ENCODE measurements around the gene ZRANB1.

DNA sequence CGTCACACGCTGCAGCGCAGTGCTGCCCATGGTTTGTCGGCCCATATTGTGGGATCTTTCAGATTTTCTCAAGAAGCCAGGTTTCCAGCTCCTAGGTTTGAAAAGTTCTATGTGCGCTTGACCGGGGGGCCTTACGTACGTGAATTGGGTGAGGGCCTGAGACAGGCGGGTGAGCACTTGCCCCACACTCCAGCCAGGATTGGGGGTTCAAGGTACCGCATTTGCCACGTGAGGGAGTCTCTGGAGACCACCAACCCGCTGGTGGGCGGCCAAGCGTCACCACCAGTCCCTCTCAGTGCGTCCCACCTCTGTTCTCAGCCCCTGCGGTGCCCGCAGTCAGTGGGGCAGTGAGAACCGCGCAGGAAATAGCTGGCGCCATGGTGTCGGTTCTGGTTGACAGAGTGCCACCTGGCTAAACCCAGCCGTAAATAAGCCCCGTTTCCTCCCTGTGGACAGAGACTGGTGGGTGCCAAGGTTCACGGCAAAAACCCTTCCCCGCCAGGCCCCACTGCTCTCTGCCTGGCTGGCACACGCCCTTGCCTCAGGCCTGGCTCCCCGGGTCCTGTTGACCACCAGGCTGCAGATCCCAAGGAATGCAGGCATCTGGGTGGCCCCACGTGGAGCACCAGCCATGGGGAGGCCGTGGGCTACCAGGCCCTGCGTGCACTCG, 139.8 kb downstream of the LHPP start:
- RRBS: no CpG with 5 or more reads among the region's 31 CpGs

GRCh38 chr10:124606854-124607562, 137.2 kb downstream of the FAM53B start:
- RRBS: 100% methylated on average over 1 of the region's 22 CpGs

DNA sequence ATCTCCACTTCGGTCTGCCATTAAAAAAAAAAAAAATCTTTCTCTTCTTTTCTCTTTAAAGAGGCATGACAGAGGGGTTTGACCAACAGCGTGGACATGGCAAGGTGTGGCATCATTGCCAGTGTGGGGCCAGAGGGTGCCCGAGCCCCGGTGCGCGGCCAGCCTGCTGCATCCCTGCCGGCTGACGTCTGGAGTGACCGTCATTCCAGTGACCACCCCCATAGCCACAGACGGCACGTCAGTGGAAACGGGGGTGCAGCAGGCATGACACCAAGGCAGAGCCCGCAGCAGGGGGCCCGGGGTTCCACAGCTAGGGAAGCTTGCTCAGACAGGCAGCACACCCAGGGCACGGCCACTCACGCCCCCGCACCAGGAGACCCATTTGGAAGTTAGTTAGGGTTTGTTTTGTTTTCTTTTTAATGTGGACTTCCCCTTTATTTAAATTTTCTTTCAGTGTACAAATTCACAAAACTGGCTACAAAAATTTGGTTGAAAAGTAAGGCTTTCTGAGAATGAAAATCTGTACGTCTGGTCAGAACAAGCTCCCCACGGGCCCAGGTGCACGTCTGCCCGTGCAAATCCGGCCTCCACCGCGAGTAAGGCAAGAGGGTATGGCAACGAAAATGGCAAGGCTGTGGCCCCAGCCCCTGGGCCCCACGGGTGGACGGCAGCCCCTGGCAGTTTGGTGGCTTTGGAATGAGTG, 124.4 kb downstream of the FAM53B start:
- RRBS: 88% methylated on average over 3 of the region's 27 CpGs

GRCh38 chr10:124636779-124637243, 107.4 kb downstream of the FAM53B start:
- RRBS: no CpG with 5 or more reads among the region's 10 CpGs

- RRBS: no CpG with 5 or more reads among the region's 15 CpGs
Observed at GRCh38 chr10:124650843-124651611, 93.2 kb downstream of the FAM53B start.

GRCh38 chr10:124670625-124671443, 73.3 kb downstream of the FAM53B start:
- RRBS: no CpG with 5 or more reads among the region's 20 CpGs

DNA sequence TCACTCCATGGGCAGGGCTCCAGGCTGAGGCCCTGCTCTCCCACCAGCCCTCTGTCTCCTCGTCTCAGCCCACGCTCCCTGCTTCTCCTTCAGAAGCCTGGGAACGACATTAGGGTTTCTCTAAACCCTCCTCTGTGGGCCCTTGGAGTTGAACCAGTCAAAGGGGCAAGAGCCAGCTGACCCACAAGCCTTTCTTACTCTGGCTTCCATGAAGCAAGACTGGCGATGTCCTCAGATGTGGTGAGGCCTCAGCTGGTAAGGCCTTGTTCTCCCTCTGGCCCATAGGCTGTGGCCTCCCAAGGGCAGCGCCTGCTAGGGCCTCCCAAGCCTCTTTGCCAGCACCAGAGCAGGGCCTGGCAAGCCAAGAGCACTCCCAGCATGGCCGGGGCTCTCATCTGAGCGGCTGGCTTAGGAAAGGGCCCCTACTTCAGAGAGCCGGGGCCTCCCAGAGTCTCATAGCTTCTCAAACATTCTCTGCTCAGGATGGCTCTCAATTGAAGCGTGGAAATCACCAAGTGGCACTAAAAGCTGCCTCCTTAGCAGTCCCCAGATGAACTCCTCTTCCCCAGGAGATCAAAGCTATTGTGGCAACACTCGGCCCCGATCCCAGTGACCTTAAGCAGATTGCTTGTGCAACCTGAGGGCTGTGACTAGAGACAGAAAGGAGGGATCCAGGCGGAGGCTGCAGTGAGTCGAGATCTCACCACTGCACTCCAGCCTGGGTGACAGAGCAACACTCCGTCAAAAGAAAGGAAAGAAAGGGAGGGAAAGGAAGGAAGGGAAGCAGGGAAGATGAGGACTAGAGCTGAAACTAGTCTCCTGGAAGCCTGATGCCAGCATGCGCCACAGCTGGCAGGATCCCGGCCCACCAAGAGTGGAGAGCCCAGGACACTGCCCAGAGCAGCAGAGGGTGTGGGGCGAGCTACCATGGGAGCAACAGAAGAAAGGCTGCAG, 69.4 kb downstream of the FAM53B start:
- RRBS: 78% methylated on average over 1 of the region's 17 CpGs

DNA sequence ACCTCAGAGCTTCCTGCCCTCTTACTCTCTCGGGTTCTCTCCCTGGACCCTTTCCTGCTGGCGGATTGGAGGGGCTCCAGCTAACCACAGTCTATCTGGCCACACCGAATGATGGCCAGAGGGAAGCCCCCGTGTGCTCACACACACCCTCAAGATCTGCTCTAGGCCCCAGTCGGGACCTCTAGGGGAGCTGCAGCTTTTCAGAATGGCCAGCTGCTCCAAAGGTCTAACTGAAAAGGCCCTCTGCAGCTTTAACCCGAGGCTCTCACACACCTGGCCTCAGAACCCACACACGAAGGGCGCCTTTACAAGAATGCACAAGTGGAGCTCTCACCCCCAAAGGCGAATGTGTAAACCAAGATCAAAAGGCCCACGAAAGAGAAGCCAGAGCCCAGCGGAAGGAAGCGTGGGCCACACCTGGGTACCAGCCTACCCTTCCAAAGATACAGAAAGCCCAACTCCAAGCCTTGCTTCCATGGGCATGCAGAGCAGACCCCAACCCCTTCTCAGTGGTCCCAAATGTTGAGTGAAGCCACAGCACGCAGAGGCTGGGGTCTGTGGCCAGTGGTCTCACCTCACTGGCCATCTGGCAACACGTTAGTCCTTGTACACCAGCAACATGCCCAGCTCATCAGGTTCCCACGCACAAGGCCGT, 65.3 kb downstream of the FAM53B start:
- RRBS: no CpG with 5 or more reads among the region's 16 CpGs

GRCh38 chr10:124694822-124695303, 49.3 kb downstream of the FAM53B start:
- RRBS: no CpG with 5 or more reads among the region's 11 CpGs

- RRBS: no CpG with 5 or more reads among the region's 18 CpGs
Observed at GRCh38 chr10:124699943-124700597, 44.1 kb downstream of the FAM53B start.

GRCh38 chr10:124701172-124701814, 42.9 kb downstream of the FAM53B start:
- RRBS: no CpG with 5 or more reads among the region's 8 CpGs

- RRBS: no CpG with 5 or more reads among the region's 9 CpGs
Observed at GRCh38 chr10:124706203-124706880, 37.8 kb downstream of the FAM53B start.

DNA sequence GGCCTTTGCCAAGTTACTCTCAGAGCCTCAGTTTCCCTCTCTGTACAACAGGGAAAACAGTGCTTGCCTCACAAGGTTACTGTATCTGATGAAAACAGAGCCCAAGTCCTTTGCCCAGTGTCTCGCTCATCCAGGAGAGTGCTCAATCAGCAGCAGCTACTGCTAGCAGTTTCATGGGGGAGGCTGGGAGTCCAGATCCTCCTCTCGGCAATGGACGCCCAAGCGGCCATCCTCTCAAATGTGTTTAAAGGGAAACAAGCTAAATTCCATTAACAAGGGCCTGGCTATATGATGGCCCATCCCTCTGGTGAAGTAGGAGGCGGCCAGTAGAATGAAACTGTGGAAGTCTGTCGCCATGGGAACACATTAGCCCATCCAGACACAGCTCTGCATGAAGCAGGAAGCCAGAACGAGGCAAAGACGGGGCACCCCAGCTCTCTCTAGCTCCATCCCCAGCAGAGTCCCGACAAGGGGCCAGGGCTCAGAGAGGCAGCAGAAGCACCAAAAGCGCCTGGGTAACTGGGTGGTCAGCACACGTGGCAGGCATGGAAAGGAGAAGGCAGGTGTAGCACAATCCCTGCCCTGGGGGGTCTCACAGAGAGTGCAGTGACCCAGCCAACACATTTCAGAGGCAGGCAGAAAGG, 35.1 kb downstream of the FAM53B start:
- RRBS: no CpG with 5 or more reads among the region's 11 CpGs

GRCh38 chr10:124736276-124737179, 7.7 kb downstream of the FAM53B start:
- RRBS: 93% methylated on average over 3 of the region's 17 CpGs

DNA sequence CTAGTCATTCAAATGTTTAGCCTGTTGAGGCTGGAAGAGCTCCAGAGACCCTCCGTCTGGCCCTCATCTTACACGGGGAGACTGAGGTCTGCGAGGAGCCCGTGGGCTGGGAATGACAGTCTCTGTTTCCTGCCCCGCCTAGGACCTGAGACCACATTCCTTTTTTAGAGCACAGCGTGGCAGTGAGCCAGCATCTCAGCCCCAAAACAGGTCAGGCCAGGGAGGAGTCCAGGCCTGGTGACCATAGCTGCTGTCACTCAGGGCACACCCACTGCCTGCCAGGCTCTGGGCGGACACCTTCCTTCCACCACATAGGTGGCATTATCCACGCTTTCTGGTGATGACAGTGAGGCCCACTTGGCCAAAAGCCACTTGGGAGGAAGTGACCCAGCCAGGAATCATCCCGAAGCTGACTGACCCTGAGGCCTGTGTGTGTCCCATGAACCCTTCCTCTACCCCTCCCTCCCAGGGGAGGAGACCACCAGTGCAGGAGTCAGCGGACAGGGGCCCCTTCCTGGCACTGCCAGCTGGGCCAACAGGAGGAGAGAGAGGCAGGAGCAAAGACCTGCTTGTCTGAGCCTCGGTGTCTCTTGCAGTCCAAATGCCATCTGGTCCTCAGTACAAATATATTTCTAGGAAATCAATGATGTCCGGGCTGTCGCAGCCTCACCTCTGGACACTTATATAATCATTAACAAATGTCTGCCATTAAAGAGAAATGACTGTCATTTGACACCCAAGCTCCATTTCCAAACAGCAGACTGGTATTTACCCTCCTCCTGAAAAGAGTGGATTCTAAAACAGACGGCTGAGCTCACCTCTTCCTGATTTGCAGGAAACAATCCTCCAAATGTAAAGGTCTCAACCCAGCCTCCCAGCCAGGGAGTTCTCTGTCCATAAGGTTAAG, 62.9 kb downstream of the ABRAXAS2 start:
- RRBS: no CpG with 5 or more reads among the region's 14 CpGs

DNA sequence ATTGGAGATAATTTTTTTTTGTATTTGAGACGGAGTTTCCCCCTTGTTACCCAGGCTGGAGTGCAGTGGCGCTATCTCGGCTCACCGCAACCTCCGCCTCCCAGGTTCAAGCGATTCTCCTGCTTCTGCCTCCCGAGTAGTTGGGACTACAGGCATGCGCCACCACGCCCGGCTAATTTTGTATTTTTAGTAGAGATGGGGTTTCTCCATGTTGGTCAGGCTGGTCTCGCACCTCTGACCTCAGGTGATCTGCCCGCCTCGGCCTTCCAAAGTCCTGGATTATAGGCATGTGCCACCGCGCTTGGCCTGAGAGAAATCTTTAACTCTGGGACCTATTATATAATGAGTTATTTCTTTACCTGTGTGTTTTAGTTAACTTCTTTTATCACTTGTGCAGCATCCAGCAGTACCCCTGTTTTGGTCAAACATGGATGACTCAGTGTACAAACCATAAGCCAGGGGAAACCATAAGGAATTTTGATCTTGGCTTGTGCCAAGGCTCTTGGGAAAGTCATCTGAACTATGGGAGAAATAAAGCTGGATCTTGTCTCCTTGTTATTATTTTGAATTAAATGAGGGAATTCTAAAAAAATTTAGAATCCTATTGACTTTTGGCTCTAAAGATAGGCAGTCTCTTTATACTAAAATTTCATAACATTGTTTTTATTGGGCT, 23.6 kb upstream of the ZRANB1 start:
- RRBS: no CpG with 5 or more reads among the region's 15 CpGs

DNA sequence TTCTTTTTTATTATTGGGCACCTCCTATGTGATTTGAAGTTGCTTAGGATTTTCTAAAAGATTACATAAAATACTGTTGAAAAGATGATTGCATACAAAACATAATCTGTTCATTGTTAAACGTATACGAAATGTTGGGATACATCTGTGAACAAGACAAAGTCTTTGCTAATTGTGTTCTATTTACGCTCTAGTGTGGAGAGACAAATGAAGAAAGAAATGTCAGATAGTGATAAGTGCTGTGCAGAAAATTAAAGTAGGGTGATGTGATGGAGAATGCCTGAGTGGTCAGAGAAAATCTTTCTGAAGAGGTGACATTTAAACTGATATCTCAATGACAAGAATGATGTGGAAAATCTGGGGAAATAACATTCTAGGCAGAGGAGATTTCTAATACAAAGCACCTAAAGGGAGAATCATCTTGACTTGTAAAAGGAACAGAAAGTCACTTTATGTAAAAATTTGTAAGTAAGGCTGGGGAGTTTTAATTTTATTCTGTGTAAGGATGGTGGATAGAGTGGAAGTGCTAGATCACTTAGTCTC, 13.3 kb upstream of the ZRANB1 start:
- RRBS: no CpG with 5 or more reads among the region's 3 CpGs

DNA sequence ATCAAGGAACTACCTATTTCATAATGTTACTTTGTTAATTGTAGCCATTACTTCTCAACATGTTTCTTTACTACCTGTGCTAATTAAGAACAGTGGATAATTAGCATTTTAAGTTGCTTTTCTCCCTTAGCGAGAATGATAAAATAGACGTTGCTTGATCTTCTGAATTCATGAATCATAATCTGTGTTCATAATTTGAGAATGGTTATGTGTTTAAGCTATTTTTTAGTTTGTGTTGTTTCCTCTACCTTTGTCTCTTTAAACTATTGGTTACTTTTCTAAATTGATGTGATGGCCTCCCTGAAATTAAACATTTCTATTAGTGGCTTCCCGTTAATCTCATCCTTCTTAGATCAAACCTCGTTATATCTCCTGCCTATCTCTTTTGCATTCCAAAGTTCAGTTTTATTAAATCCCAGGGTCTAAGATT, at the start of gene ZRANB1:
ZRANB1 (plus strand) TSS at position 289 of the 430 bp plus-strand sequence.
- RRBS: no CpG with 5 or more reads among the region's 4 CpGs

GRCh38 chr10:124946623-124947329, 4.9 kb downstream of the ZRANB1 start:
- RRBS: no CpG with 5 or more reads among the region's 4 CpGs

DNA sequence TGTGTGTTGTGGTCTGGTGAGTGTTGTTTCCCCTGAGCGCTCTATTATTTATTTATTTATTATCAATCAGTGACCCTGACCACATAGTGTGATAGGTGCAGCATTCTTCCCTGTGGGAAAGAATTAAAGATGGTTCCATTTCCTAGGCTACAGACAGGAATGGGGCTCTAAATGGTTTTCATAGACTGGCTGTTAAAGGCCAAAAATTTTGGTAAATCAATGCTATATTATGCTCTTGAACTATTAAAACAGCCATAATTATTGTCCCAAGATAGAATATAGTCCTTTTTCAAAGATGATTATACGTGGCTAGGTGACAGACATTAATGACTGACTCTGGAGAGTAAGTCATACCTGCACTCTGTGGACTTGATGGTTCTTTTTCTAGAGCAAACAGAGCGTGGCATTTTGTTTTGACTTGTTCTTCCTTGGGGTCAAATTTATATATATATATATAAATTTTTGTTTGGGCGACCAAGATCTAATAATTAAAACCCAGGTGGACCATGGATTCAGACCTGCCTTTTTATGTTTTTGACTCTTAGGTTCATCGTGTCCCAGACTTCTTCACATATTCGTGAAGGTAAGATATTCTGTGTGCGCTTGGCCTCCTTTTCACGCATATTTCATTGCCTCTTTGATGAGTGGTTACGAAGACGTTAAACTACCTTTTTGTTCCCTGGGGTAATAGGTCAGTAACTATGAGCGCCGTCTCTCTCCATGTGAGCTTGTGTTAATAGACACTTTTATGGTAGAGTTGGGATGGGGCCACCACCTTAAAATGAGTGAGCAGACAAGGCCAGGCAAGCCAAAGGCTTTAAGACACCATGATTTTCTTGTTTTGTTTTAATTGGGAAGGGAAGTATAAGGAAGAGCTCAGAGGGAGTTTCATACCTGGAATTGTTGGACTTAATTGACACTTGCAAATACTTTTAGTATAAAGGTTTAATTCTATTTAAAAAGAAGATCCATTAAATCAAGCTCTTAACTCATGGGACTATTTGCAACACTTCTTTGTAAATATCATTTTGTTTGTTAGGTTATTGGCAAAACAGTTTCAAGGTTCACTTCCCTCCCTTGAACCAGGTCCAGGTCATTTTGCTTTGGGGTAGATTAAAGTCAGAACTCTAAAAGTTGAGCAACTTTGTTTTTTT, 40.6 kb downstream of the CTBP2 start:
- RRBS: no CpG with 5 or more reads among the region's 12 CpGs

All from T47D (cell line).